SEM (cell line): Measurements from ENCODE around the genes SLC4A11 and SIGLEC1.

- PRO-cap, result unidirectional peak, minus-strand start at chr20:3239190
Measured at GRCh38 chr20:3239097-3239336, at the start of gene SLC4A11. Gene SLC4A11, minus strand, starts transcription at chr20:3239190.

DNA sequence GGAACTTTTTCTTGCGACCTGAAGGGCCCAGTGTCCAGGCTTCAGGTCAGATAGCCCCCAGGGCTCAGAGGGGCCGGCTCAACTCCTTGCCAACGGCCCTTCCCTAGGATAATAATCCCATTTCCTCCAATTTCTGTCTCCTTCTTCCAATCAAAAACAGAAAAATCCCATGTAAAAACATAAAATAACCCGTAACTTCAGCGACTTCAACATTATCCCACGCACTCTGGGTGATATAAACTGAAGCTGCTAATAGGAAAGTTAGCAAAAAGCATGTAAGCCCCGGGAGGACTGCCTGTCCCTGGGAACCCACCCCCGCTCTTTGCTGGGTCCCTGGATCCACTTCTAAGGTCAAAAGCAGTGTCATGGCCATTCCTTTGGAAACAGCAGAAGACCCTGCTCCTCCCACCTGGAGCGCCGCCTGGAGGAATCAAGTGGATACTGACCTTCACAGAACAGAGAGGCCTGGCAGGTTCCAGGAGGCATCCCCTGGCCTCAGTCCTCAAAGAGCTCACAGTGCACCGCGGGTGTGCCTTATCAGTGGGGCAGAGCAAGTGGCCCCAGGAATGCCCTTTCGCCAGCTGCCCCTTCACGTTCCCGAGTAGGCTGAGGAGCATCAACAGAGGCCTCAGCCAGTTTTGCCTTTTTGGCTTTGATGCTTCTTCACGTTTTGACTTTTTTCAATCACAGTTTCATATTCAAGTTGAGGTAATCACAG is 11.0 kb upstream of the SLC4A11 start:
- PRO-cap, result no peak

DNA sequence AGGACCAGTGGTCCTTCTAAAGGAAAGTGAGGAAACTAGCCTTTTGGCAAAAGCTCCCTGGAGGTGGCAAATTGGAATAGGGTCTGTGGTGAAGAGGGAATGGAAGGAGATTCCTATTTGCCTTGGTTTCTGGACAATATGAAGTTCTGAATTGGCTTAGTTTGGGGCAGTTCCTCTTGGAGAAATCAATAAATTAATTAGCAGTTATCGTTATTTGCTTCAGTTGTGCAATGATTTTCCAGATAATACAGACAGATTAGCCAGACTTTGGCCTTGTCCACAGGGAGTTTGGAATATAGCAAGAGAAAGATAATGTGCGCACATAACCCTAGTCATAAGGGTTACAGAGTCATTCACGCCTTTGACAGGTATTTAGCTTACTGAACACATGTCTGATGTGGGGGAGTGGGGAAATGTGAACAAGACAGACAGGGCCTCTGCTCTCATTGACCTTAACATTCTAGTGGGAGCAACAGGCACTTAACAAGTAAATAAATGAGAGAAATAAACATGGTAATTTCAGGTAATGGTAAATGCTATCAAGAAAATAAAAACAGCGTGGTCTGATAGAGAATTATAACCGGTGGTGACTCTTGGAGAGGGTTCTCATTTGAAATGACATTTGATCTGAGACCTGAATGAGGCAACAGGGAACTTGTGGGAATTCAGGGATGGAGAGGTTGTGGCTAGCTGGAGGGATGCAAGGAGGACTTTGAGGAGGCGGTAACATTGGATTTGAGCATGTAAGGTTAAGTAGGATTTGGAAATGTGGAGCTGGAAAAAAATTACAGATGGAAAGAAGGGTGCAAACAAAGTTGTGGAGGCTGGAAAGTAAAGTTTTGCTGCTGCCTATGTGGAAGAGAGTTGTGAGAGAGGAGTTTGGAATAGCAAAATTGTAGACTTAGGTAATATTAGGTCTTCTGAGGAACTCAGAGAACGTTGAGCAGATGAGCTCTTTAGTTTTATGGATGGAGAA is 1.5 kb downstream of the ATRN start:
- PRO-cap, result no peak

GRCh38 chr20:3613939-3614608 is 49.1 kb downstream of the GFRA4 start:
- PRO-cap, result no peak

- PRO-cap, result no peak
Measured at GRCh38 chr20:3658709-3659317, 4.4 kb downstream of the GFRA4 start.

DNA sequence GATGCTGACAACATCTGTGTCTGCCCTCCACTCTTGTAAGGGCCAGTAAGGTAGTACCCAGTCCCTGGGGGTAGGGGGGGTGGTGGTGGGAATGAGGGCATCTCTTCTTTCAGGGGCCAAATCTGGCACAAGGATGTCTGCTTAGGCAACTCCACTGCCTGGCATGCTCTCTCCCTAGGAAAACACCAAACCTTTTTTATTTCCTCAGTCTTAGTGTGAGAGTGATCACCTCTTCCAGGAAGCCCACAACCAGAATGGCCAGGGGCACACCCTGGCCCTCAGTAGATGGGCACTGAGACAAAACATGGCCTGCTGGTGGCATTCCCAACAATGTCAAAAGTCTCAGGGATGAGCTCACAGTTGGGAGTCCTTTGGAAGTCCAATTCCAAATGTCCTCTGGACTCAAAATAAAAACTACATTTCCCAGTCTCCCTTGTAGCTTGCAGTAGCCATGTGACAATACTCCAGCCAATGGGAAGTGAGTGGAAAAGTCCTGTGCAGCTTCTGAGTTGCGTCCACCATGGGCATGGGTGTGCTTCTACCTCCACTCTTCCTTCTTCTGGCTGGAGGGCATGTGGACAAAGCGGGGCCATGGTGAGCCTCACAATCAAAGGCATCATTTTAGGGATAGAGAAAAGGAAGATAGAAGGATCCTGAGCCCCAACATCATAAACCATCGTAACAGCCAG is 5.7 kb upstream of the ADAM33 start:
- PRO-cap, result no peak

DNA sequence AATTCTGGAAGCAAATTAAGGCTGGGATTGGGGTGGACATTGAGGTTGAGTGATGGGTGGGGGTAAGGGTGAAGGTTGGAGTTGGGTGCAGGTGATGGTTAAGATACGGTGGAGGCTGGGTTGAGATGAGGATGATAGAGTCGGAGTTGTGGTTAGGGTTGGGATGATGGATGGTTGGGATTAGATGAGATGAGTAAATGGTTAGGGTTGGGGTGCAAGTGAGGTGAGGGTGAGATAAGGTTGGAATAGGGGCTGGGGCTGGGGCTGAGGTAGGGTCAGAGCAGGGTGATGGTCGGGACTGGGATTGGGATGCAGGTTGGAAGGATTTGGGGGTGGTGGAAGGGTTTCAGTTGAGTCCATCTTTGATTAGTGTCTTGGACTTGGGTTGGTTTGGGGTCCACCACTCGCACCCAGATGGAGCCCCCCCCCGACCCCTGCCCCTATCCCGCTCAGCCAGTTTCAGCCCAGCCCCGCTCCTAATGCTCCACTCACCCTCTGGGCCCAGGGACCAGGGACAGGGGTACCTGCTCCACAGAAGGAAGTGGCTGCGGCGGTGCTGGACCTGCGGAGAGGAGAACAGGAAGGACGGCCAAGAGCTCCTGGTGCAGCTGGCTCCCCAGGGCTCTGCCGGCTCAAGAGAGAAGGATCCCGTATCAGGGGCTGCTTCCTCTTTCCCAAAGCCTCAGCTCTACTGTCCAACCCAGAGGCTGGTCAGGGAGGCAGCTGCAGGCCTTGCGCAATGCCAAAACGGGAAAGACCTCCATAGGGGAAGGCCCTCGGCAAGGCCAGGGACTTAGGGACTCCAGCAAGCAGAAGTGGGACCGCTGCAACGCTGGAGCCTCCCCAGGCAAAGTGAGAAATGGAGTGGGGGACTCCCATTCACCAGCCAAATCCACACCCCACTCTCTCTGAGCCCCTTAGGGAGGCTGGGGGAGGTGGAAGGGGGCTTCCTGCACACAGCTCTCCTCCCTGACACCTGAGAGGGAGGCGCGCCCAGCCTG is at the start of gene SIGLEC1:
Gene SIGLEC1, minus strand, starts transcription at position 655 of the 1,001 bp plus-strand sequence.
- PRO-cap, result no peak

DNA sequence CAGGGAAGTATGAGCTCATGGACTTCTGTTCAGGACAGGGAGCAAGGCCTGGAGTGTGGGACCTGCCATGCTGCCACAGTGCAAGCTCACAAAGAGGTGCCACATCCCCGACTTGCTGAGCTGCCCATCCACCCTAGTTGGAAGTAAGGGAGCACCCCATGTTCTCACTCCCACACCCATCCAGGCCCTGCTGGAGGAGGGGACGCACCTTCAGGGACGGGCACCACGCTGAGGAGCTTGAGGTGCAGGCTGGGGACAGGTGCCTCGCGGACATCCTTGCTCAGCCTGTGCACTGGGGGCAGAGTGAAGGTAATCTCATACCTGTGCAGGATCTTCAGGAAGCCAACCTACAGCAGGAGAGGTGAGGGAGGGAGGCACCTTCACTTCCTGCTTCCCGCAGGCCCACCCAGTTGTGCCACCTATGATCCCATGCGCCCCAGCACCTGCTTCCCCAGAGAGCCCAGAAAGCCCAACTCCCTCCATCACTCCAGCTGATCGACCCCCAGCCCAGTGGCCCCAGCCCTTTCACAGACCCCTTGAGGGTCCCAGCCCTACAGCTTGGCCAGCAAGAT is 12.2 kb downstream of the ADISSP start:
- PRO-cap, result no peak

DNA sequence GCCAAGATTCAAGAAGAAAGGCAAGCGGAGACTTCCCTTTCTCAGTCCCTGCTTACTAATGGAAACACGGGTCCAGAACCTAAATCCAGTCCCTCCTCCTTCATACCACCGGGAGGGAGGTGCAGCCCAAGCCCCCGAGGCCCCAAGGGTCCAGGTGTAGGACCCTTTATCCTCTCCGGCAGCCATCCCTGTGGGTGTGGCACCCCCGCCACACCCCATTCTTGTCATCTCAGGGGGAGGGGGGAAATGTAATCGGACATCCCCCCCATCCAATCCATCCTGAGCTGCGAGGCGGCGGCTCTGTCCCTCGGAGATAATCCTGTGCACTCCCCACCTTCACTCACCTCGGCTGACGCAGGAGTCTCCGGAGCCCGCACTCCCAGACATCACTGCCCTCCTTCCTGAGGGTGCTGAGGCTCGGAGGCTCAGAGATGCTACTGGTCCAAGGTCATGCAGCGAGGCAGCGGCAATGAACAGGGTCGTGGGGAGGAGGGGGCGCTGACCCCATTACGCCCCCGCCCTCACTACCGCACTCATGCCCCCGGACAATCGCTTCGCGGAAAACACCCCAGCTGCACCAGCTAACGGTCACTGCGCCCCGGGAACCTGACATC is 581 bp downstream of the ADISSP start:
- PRO-cap, result no peak

DNA sequence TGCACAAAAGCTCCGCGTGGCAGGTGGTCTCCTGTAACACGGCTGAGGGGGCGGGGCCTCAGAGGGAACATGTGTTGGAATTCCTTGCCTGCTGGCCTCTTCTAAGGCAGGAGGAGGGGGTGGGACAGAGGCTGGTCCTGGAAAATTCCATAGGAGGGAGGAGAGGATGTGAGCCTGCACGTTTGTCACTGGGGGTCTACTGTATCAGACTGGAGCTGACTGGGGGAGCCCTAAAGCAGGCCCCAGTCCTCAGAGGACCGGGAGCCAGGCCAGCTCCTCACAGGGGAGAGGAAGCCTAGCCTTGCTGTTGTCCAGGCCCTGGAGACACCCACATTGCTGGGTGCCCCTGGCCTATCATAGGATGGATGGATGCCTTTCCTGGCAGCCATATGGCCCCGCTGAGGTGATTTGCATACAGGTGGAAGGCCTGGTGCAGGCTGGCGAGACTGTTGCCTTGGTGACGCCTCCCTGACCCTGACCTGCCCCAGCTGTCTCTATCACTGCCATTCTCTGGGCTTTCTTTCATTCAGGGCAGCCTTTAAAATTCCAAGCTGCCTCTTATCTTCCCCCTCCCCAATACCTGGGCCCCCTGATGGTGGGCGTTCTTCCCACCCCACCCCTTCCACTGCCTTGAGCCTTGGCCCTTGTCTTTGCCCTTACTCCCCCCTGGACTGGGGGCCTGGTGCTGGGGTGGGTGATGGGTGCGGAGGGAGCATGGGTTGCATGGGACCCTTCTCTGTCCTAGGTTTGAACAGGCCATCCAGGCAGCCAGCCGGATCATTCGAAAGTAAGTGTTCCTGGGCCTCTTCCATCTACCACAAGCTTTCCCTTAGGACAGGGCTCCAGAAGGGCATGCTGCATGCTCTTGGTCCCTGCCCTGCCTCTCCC is 3.7 kb downstream of the CDC25B start:
- PRO-cap, result no peak

DNA sequence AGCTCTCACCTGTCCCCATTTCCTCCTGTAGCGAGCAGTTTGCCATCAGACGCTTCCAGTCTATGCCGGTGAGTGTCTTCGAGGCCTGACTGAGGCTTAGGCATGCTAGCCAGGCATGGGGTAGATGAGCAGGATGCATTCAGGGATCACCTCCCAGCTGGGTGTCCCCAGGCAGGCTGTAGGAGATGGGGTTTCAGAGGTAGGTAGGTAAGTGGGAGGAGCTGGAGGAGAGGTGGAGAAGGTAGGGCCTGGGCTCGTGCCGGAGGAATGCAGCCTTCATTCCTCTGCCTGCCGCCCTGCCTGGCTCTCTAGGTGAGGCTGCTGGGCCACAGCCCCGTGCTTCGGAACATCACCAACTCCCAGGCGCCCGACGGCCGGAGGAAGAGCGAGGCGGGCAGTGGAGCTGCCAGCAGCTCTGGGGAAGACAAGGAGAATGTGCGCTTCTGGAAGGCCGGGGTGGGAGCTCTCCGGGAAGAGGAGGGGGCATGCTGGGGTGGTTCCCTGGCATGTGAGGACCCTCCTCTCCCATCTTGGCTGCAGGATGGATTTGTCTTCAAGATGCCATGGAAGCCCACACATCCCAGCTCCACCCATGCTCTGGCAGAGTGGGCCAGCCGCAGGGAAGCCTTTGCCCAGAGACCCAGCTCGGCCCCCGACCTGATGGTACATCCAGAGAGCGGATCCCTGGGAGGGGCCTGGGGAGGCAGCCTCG is 4.5 kb downstream of the CDC25B start:
- PRO-cap, result no peak

GRCh38 chr20:3818203-3819243 is 1.8 kb upstream of the AP5S1 start:
- PRO-cap, result no peak

DNA sequence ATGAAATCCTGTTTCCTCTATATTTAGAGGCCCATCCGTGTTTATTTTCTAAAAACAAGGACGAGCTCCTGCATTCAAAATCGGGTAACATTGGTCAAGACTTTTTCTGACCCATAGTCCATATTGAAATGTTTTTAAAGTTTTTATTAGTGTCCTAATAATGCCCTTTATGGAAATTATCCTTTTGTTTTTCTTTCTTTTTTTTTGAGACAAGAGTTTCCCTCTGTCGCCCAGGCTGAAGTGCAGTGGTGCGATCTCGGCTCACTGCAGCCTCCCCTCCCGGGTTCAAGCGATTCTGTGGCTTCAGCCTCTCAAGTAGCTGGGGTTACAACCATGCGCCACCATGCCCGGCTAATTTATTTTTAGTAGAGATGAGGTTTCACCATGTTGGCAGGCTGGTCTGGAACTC is 841 bp downstream of the AP5S1 start:
- PRO-cap, result unidirectional peak, minus-strand start at position 299 of the sequence

DNA sequence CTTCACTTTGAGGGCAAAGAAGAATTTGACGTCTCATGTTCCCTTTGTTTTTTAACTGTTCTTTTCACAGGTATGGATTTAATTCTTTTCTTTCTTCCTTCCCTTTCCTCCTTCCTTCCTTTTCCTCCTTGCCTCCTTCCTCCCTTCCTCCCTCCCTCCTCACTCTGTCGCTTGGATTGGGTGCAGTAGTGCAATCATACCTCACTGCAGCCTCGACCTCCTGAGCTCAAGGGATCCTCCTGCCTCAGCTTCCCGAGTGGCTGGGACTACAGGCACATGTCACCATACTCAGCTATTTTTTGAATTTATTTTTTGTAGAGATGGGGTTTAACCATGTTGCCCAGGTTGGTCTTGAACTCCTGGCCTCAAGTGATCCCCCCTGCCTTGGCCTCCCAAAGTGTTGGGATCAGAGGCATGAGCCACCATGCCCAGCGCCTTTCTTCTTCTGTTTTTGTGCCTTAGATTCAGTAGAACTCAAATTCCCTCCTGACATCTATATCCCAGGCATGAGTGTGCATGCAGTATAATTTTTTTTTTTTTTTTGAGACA is 29.2 kb downstream of the RNF24 start:
- PRO-cap, result no peak

GRCh38 chr20:4018275-4018914 is 3.0 kb upstream of the RNF24 start:
- PRO-cap, result no peak

GRCh38 chr20:4051879-4052420 is 36.6 kb upstream of the RNF24 start:
- PRO-cap, result no peak

DNA sequence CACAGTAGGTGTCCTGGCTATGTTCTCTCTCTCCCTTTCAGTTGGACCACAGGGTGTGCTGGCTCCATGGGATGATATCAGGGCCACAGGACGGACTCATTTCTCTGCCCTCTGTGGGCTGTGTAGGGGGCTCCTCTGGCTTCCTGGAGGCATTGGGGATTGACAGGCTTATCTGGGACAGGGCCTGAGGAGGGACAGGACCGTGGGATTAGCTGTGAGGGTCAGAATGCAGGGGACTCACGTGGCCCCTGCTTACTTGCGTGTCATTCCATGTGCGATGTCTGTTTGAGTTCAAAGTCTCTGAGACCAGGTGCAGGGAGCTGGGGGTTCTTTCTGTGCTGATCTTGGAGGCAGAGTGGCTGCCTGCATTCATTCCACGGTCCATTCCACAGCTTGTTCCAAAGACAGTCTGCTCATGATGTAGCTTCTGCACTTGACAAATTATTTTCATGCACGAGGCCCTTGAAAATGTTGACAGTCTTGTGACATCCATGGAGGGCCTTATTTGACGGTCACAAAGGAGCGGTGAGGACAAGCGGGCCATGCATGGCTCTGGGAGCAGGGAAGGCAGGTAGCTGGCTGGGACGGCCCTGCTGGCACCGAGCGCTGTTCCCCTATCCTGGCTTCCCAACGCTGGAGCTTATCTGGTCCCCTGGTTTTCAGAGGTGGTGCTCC is 22.9 kb downstream of the SMOX start:
- PRO-cap, result no peak

DNA sequence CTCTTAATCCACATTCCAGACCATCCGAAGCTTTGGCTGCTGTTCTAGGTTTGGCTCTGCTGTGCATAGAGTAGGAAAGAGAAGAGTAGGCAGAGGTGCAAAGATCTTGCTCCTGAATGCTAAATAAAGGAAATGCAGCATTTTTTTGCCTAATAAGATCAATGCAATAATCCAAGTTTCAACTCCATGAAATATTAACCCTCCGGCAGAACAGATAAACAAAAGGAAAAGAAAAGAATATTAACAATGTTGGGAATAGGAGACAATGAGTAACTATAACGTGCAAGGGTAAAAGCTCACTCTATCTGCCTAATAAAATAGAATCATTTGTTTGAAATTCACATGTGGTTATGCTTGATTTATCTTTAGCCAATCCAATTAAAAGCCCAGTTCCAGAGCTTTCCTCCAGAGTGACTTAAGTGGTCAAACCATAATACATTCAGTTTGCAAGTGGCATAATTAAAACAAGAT is 216.2 kb upstream of the PRNP start:
- PRO-cap, result no peak

DNA sequence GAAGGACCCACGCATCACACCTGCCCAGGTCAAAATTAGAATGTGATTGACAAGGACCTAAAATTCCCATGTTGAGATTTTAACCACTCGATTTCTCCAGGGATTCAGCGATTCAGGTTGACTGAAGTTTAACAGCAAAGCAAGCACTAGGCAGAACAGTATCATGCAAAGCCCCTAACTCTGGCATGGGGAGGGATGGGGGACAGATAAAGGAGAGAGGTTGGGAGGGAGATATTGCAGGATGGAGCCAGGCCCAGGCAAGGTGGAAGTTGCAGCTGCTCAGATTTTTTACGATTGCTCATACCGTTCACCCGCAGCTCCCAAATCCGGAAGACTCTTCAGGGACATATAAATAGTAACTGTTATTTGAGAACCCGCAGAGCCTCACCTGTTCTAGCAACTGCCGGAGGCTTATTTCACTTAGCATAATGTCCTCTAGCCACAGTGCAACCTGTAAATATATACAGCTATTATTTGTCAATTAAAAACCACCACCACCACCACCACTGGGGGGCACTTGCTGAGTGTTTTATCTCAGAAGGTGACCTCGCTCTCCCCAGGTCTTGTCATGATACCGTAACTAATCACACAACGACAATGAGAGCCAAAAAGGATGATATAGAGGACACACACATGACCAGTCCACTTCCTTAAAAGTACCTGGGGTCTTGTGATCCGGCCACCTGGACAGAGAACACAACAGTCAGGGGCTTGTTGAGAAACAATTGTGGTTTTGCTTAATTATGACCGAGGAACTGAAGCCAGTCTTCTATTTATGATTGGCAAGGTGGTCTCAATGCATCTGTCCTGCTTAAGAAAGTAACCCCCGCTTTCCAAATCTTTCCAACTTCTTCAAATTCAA is 72.5 kb upstream of the PRNP start:
- PRO-cap, result unidirectional peak, plus-strand start at position 587 of the sequence

DNA sequence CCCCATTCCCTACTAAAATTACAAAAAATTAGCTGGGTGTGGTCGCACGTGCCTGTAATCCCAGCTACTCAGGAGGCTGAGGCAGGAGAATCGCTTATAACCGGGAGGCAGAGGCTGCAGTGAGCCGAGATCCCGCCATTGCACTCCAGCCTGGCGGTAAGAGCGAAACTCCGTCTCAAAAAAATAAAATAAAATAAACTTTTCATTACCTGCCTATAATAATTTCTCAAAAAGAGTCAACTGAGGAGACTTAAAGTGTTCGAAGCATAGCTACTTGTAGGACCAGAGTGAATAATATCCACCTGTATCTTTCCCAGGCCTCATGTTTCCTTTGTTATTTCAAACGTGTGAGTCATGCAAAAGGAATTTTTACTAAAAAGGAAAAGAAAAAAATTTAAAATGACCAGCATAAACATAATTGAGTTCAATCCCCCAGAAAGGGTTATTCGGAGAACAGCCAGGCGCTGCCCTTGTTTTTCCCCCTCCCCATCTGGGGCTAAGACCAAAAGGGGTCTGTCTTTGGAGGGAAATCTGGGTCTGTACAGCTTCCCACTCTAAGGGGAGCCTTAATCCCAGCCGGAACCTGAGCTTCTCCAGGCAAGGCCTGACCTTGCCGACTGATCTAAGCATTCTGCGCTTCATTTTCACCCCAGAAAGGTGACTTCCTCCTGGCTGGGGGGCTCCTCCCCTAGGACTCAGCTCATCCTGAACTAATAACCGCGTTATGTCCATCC is 17.5 kb downstream of the PRNP start:
- PRO-cap, result no peak